Colon Carcinoma Metastatic in the Lung (tissue), 2 donors: ENCODE measurements around the genes TREH and HMBS.

- PRO-cap, 2 experiments = no peak in any of the 2 experiments
Observed at GRCh38 chr11:118194065-118194398, 17.6 kb upstream of the SCN2B start.

DNA sequence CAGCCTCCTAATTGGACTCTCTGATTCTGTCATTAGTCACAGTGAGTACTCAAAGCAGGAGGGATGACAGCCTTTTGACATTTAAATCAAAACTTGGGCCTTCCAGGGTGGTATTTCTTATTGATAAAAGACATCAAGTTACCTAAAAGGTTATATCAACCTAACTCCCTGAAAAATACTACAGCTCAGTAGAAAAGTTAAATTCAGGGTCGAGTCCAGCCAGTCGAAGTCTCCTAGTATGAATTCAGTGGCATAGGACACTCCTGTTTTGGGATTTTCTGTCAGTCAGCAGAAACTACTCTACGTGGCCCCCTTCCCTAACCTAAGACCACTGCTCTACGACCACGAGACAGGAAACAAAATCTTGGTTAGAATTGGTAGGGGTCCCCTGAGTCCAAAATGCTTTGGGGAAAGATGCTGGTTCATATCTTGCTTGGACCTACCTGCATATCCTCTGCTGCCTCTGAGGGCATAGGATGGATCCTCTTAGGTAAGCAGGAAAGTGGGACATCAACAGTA, 8.2 kb upstream of the JAML start:
- PRO-cap, 2 experiments = no peak in any of the 2 experiments

DNA sequence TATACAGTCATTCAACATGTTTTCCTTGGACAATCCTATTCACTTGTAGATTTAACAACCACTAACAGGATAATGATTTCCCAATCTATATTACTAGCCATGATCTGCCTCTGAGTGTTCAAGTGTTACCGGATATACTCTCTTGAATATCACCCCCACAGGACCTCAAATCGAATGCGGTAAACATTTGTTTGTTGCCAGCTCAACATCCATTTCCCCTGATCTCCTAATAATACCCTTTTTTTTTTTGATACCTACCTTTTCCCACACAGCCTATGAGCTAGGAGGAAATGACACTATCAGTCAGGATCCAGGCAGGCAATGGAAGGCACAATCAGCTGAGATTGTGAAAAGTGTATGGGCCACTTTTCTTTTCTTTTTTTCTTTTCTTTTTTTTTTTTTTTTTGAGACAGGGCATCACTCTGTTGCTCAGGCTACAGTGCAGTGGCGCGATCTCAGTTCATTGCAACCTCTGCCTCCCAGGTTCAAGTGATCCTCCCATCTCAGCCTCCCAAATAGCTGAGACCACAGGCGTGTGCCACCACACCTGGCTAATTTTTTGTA, 5.9 kb downstream of the MPZL3 start:
- PRO-cap, 2 experiments = no peak in any of the 2 experiments

DNA sequence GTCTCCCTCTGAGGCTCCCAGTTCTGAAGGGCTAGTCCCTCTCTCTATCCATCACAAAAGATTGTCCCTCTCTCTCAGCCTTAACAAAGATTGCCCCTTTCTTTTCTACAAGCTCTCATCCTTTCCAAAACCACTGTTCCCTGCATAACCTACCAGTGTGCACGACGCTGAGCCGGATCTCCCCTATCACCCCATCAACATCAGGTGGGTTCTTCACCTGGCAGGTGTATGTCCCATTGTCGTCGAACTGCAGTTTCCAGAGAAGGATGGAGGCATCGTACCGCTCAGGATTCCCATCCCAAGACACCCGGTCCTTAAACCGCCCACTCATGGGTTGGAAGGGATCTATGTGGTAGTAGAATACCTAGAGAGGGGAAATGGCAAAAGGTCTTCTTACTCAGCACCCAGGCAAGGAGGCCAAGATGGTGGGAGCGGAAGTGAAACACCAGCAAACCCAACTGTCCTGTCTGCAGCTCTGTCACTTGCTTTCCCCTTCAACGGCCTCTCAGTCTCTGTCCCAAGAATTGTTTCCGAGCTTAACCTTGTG, 1.7 kb downstream of the MPZL2 start:
- PRO-cap, 2 experiments = no peak in any of the 2 experiments

DNA sequence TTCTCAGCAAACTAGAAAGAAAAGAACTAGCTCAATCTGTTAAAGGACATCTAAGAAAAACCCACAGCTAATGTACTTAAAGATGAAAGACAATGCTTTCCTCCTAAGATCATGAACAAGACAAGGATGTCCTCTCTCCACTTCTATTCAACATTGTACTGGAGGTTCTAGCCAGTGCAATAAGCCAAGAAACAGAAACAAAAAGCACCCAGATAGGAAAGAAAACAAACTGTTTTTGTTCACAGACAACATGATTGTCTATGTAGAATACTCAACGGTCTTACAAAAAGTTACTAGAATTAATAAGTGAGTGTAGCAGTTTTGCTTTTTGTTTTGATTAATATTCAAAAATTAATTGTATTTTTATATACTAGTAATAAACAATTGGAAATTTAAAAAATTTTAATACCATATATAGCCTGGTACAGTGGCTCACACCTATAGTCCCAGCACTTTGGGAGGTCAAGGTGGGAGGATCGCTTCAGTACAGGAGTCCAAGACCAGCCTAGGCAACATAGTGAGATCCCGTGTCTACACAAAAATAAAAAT, 7.7 kb downstream of the CD3D start:
- PRO-cap, 2 experiments = no peak in any of the 2 experiments

DNA sequence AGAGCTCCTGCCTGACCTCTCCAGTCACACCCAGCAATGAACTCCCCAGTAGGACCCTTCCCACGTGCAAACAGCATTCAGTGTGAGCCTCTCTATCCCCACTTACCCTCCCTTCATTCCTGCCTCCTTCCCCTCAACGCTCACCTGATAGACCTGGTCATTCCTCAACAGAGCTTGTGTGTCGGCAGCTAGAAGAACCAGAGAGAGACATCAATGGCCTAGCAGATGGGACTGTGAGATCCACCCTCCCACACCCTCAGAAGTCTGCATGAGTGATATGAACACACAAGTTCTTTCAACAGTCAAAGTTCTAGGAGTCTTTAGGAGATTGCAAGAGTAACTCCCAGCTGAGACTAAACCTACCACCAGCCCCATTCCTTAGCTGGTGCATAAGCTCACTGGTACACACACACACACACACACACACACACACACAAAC, 3.2 kb downstream of the CD3D start:
- PRO-cap, 2 experiments = no peak in any of the 2 experiments

- PRO-cap, 2 experiments = no peak in any of the 2 experiments
Observed at GRCh38 chr11:118366309-118366893, 7.0 kb downstream of the UBE4A start.

DNA sequence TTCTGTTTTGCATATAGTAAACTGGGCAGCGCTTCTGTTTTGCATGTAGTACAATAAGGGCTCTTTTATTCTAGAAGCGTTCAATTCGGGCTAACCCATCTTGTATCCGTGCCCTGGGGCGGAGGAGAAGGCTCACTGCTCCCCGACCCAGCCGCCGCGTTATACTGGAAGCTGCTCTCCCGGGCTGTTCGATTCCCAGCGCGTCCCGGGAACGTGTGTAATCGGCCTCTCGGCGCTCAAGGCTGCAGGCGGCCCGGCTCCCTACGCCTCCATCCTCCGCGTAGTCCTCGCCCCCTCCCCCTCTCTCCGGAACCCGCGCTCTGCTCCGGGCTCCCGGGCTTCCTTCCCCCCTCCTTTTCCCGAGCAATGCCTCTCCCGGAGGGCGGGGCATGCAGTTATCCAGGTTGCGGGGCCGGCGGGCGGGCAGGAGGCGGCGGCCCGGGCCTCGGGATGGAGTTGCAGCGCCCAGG, 422 bp upstream of the KMT2A start:
- PRO-cap, 2 experiments = peak in 2 of 2 experiments; most common minus-strand start position 166 of the sequence (in 2)

GRCh38 chr11:118543829-118544515, 13.0 kb downstream of the TMEM25 start:
- PRO-cap, 2 experiments = no peak in any of the 2 experiments

- PRO-cap, 2 experiments = peak in 2 of 2 experiments; most common plus-strand start chr11:118610408 (in 1)
Observed at GRCh38 chr11:118609782-118610643, 2.6 kb downstream of the PHLDB1 start.

GRCh38 chr11:118634249-118634737, 26.9 kb downstream of the PHLDB1 start:
- PRO-cap, 2 experiments = no peak in any of the 2 experiments

DNA sequence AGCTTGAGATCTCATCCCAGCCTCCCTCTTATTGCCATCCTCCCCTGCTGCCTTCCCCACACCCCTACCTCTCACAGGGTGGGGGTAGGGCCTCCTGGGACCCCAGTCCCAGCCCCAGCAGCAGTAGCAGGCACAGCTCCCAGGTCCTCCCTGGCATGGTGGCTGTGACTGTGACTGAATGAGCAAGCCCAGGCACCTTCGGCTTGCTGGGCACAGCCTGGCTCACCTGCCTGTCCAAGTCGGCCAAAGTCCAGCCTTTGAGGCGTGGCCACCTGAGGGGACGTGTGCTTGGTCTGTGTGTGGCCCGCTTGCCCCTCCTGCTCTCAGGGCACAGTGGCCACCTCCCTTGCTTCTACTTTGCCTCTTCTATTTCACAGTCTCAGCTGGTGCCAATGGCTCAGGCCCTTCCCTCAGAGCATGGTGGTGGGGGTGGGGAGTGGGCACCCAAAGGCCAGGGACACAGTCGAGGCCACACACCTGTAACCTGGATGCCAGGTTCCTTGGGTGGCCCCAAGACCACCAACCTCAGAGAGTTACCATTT, at the start of gene TREH:
TSS of gene TREH (minus strand) at position 180 of the 542 bp plus-strand sequence.
- PRO-cap, 2 experiments = peak in 2 of 2 experiments; most common minus-strand start position 180 of the sequence (in 2)

GRCh38 chr11:118691877-118692401, 12.5 kb upstream of the TREH start:
- PRO-cap, 2 experiments = no peak in any of the 2 experiments

- PRO-cap, 2 experiments = peak in 1 of 2 experiments; most common minus-strand start chr11:118699643 (in 1)
Observed at GRCh38 chr11:118699390-118699952, 20.0 kb upstream of the TREH start.

DNA sequence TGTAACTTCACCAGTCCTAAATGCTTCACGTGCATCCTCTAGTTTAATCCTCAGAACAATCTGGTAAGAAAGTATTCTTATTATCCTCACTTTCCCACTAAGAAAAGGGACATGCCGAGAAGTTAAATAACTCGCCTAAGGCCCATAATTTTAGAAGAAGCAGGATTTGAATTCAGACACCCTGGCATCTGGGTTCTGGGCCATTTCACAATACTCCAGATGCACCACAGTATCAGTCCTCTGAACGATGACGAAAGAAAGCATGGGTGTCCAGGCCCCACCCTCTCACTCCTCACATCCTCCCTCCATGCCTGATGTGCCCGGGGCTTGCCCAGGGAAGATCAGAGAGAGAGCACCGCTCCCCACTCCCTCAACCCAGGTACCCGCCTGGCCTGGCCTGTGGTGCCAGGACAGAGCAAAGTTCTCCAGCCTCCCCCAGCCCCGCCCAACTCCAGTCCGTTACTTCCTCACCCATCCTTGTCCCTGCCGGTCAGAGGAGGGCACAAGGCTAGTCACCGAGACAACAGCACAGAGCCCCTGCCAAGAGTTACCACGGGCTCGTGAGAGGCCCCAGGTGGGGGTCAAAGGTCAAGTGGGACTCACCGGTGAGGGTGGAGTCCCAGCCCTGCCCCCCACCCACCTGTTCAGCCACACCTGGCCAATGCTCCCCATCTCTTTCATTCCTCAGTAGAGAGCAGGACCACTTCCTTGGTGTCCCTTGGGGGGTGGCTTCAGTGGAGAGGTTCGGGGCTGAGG, 8.2 kb downstream of the BCL9L start:
- PRO-cap, 2 experiments = peak in 2 of 2 experiments; most common plus-strand start position 323 of the sequence (in 2); most common minus-strand start position 215 of the sequence (in 1)

GRCh38 chr11:119050834-119051394, 6.1 kb downstream of the HYOU1 start:
- PRO-cap, 2 experiments = no peak in any of the 2 experiments

DNA sequence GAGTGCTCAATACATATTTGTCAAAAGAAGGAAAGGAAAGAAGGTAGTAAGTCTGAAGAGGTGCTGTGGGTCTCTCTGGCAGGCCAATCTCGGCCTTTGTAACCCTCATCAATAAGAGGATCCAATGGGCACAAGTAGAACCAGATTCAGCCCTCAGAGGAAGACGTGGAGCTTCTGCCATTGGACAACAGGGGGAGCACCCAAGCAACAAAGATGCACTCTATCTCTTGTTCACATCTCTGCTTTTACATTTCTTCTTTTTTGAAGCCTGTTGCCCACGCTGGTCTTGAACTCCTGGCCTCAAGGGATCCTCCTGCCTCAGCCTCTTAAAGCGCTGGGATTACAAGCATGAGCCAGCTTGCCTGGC, 2.2 kb upstream of the VPS11 start:
- PRO-cap, 2 experiments = no peak in any of the 2 experiments

GRCh38 chr11:119084457-119085584, at the start of gene HMBS:
Gene HMBS, plus strand, starts transcription at chr11:119084881.
- PRO-cap, 2 experiments = peak in 2 of 2 experiments; most common plus-strand start chr11:119085245 (in 2); most common minus-strand start chr11:119084794 (in 2)

DNA sequence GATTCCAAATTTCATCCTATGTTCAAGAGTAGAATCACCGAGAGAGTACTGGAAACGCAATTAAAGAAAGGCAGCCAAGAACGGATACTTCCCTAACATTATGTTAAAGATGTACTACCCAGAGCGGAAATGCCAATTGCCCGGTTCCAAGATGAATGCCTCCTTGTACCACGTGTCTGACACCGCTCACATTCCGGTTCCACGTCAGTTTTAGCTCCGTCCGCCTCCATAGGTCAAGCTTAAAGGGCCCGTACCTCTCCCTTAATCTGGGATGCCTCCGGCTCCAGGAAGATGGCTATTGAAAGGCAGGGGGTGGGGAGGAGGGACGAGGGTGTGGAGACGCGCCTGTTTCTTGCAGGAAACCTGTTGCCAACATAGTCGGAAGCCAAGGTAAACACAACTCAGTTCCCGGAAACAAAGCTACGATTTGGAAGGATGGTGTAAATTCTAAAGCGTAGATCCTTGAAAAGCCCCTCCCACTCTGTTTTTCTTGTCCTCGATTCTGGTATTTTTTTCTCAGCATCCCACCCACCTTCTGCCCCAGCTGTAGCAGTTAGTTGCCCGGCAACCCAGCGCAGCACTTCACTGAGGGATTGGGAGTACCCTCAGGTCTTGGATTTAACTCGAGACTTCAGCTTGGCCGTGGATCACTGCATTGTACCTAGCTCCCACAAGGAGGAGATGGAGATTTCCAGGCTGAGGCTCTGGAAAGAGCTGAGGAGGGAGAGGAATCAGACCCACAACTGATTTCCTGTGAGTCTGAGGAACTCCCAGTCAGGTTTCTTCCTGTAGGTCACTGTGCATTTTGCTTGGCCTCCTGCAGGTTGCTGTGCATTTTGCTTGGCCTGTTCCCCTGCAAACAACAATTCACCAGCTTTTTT, 573 bp upstream of the DPAGT1 start:
- PRO-cap, 2 experiments = peak in 2 of 2 experiments; most common plus-strand start position 264 of the sequence (in 2)

DNA sequence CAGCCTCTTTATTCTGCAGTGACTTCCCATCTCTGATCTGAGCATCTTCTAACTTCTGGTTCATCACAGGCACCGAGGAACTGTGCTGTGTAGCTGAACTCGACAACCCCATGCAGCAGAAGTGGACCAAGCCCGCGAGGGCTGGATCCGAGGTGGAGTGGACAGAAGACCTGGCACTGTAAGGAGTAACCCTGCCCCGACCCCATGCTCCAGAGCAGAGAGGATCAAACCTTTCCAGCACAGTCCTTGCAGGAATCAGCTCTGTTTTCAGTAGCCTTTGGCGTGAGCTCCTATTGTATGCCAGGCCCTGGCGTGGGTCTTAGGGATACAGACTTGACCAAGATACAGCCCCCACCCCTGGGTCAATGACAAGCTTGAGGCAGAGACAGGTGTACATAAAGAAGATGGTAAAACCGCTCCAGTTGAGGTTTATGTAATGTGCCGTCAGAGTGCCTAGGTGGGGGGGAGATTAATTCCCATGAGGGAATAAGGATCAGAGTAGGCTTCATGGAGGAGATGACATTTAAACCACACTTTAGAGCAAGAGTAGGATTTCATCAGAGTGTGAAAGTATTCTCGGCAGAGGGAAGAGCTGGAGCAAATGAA, 4.4 kb downstream of the C2CD2L start:
- PRO-cap, 2 experiments = no peak in any of the 2 experiments